ENCODE measurements around a stretch of chr6.

DNA sequence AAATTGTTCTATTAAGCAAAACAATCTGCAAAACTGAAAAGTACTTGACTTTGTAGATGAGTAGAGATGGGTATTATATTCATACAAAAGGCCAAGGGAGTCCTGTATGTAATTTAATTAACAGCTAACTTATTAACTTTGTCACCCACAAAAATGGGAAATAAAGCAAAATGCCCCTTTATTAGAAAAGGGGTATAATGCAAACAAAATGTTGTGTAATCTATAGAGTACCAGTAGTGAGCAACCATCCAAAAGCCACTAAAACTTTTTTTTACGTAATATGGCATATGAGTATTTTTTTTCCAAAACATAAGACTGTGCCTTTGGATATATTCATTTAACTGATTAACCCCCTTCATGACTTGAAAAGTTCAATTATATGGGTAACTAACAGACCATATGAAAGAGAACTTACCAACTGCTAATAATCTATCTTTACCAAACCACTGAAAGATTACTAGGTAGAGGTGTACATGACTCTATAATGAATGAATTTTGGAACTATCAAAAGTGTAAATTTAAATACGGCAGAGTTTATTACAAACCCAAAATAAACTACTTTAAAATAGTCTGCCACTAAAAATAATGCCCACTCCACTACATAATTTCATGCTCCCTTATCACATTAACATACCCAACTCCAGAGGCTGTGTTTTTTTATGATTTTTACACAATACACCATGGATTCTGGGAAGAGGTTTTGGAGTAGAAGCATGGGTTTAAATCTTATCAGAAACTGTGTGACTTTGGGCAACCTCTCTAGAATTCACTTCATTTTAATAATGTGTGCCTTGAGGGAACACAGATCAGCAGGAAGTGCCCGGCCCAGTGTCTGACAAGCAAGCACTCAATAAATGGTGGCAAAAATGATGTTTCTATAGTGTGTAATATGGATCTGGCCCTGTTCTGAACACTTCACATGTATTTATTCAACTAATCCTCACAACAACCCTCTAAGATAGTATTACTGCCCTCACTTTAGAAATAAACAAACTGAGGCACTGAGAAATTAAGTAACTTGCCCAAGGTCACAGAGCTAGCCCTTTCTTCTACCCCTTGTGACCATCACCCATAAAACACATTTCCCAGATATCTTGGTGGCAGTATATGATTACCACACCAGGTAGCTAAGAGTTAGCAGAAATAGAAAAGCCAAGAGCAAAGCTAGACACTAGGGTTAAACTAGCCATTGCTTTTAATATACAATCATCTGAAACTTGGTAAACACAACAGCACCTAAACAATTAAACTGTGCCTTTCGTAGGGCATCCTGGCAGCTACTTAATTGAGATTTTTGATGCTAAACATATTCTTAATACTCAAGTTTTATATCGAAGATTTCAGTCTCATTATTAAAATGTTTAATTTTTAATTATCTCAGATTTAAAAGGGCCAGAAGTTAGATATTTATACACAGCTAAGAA lies 12.6 kb upstream of the MTFR2 start:
- PRO-cap, result no peak

GRCh38 chr6:136552921-136553519 lies 2.8 kb upstream of the MAP7 start:
- PRO-cap, result no peak

DNA sequence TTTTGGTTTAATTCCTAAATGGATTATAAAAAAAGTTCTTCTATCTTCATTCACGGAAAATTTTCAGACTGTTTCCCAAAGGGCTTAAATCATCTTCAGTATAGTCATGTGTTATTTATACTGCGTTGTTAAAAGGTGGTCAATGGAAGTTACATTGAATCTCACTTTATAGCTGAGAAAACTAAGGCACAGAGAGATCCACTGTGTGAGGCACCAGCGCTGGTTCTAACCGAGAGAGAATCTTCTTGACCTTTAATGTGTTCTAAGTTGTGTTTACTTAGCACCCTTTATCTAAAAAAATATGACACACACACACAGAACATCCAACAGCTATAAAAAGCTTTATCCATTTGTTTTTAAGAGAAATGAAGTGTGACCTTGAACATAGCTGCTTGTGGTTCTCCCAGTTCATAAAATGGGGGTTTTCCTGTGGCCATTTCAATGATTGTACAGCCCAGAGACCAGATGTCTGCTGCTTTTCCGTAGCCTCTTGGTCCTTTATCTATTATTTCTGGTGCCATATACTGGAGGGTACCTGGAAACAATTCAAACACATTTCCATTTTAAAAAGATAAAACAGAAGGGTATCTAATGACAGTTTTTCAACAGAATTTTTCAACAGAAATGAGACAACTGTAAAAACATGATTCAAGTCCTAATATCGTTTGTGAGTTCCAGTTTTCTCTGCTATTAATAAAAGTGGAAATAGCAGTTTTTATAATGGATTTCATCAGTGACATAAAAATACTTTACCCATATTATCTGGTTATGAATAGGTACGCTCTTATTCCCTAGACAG lies 54.8 kb upstream of the MAP7 start:
- PRO-cap, result no peak

- PRO-cap, result no peak
These were observed 37.2 kb downstream of the MAP3K5 start for GRCh38 chr6:136755180-136755422.

DNA sequence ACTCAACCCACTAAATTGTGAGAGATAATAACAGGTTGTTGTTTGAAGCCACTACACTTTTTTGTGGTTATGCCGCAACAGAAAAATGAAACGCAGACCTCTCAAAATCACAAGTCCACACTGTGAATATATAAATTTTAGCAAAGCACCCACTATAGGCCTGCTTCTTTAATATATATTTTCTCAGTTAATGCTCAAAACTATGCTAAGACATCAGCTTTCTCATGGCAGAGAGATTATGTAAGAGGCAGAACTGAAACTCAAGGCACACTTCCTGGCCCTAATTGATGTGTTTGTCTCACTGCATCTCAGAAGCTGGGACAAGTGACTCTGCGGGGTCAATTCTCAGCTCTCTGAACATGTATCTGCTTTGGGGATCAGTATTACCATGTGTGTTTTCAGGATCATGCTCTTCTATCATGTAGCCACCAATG lies 27.7 kb downstream of the MAP3K5 start:
- PRO-cap, result no peak

DNA sequence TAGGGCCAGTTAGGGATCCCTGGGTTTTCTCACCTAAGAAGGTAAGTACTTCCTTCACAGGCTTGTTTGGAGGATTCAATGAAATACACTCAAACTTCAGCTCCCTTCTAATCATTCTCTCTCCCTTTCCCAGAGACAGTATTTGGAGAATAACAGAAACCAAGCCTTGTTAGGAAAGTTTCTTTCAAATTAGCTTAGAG lies 2.3 kb downstream of the MAP3K5 start:
- PRO-cap, result no peak

DNA sequence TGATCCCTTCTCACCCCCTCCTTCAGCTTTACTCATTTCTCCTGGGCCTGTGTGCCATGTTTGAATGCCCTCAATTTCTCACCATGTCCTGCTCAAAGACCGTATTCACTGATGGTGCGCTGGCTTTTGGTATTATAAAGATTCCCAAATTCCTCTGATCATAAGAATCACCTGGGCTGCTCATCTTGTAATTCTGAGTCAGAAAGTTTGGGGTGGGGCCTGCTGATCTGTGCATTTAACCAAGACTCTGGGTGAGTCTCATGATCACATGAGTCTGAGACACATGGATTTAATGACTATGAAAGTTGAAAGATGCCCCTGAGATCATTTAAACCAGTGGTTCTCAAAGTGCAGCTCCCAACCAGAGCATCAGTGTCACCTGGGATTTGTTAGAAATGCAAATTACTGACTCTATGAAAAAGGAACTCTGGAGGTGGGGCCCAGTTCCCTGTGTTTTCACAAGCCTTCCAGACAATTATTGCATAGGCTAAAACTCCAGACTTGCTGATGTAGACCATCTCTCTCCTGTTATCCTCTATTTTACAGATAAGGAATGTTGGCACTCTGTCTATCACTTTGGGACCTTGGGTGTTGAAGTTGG lies 57.7 kb upstream of the IL20RA start:
- PRO-cap, result no peak

DNA sequence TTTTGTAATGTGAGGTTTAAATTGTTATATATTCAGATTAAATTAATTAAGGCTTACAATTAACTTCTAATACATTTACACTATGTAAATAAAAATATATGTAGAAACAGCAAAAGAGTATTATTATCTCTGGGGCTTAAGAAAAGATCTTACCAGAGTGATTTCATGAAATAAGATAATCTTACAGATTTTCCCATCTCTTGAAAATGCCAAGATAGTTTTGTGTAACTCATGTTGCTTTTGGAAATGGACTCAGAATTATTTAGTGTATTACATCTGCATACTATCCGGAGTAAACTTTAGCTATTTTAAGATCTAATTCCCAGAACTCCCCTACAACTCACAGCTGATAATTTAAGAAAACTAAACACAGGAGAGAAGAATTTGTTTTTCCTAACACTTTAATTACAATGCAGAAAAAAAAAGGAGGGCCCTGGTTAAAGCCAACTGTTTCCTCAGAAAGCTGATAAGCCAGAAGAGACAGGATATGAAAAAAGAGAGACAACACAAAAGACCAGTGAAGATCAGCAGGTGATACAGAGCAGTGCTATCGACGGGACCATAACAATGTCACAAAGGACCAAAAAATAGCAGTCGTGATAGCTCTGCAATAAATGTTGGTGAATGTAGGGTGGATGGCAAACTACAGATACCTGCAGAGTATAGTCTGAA lies 6.0 kb downstream of the IFNGR1 start:
- PRO-cap, result no peak

DNA sequence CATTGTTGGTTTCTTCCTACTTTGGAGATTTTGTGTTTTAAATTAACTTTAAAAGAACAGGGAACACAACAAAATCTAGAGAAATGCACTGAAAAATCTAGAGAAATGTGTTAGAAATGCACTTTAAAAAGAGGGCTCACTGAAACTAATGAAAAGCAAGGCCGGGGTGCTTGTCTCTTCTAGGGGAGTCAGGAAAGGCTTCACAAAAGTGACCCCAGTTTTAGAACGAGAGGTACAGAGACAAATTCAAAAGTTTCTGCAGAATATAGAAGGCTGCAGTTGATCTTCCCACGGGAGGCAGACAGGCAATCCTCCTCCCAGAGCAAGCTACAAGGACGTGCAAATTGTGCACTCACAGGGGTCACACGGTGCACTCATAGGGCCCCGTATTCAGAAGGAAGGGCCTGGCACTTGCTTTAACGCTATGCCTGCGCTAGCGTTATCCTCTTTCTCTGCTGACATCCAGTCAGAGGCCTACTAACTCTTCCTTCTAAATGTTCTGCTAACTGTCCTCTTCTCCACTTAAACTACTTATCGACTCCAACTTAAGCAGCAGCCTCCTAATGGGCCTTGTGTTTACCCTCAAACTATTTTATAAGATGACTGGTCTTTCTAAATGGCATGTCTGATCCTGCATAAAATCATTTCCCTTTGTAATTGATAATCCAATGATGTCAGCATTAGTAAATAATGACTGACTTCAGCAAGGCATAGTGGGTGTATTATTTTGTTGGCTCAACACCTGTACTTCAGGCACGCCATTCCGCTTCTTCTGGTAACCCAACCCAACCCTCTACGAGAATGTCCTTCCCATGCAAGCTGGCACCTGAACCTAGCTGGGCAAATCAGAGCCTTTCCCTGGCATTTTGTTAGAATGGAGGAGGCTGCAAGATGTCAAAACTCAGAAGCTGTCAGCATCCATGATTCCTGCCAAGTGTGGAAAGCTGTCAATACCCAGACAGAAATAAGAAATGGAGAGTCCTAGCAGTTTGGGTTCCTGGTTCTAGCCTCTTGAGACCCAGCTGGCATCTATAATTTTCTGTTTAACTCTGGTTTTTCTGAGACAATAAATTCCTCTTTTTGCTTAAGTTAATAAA lies 2.2 kb downstream of the IFNGR1 start:
- PRO-cap, result no peak

- PRO-cap, result no peak
These were observed 142.3 kb upstream of the TNFAIP3 start for GRCh38 chr6:137724750-137725192.

- PRO-cap, result no peak
These were observed 108.2 kb downstream of the TNFAIP3 start for GRCh38 chr6:137975189-137975630.

DNA sequence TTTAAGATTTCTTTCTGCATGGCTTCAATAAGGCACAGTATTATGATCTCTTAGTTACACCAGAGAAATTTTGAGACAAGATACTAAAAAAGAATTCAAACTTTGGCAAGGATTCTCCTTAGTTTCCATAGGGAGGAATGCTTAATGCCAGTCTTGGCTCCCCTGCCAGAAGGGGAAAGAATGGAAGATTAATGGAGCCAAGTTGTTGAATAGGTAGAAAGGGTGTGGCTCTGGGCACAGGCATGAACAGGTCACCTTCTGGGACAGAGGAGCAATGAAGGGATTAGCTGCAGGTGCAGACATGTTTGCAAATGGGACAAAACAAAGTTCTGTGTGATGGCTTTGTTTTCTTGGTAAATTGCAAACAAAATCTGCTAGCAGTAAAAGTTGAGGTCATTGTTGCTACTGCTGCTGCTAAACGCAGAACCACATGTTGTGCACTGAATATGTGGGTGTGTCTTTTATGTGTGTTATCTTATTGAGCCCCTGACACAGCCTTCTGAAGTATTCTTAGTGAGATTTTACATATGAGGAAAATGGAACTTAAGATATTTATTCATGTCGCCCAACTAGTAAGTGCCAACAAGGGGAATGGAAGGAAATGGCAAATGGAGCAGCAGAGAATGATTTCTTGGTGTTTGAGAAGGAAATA lies 93.2 kb downstream of the PERP start:
- PRO-cap, result no peak

GRCh38 chr6:138101686-138102204 lies 5.5 kb downstream of the PERP start:
- PRO-cap, result no peak

DNA sequence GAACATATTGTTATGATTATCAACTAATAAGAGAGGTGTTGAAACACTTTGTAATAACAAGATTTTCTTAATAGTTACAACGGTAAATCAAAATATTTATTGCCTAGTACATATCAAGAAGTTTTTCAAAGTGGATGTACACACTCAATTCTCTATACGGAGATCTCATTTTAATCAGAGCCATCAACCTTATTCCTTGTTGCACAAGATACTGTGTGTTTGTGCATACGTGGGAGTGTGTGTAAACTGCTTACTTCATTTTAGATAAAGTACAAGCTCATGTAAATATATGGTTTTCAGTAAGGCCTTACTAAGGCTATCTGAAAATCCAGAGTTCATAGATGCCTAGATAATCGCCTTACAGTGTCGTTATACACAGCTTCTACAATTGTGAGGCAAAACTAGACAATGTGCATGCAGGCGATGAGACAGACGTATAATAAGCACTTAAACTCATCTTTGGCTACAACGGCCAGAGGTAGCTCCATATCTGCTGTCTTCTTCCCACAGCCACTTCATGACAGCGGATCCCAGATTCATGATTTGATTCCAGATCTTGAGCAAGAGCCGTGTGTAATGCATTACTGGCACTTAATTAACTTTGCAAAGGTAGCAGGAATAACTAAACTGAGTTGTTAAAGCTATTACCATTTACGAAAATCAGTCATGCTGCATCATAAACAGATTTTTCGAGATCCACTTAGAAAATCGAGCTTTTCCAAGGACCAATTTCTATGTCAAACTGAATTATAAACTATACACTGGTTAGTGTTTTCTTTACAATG lies 2.5 kb downstream of the PERP start:
- PRO-cap, result no peak

DNA sequence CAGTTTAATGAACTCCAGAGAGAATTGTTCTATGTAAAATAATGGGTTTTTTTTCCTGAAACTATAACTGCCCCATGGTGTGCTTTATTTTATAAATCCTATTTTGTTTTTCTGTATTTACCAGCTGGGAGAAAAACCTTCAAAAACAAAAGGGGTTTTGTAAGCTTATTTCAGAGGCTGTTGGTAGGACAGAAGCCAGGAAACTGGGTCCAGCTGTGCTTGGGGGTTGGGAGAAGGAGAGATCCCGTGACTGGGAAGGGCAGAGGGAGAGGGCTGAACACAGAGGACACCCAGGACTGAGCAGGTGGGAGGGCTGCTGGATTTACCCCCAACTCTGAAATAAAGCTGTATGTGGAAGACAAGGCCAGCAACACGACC lies 21.2 kb downstream of the ARFGEF3 start:
- PRO-cap, result no peak

- PRO-cap, result unidirectional peak, plus-strand start at chr6:138387074
These were observed 9.2 kb downstream of the SMIM28 start for GRCh38 chr6:138386849-138387323.

- PRO-cap, result no peak
These were observed 11.8 kb downstream of the HEBP2 start for GRCh38 chr6:138415850-138416233.

GRCh38 chr6:138441710-138442336 lies 37.8 kb downstream of the HEBP2 start:
- PRO-cap, result no peak

GRCh38 chr6:138577248-138577757 lies 78.0 kb upstream of the NHSL1 start:
- PRO-cap, result no peak

DNA sequence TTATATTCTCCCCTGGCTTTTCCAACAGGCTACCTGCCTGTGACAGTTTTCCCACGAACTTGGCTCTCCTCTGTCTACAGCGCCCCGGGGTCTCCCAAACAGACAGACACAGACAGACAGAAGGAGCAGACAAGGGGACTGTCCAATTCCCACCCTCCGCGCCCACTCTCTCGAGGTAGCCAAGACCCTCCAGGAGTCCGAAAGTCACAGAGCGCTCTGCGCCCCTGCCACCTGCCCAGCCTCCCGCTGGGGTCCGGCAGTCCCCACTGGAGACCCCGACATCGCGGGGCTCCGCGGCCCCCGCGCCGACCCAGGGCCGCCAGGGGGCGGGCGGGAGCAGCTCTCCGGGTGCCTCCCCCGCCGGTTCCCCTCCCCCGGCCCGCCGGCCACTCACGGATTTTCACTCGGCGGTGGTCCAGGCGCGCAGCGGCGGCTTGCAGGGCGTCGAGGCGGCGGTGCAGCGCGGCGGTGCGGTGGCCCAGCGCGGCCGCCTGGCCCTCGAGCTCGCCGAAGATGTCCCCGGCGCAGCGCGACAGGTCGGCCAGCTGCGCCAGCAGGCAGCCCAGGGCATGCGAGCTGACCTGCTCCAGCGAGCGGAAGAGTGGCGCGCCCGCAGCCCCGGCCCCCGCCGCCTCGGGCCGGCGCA lies 81.4 kb upstream of the CCDC28A start:
- PRO-cap, result bidirectional peak, plus-strand start at position 403 of the sequence, minus-strand start at position 310 of the sequence

Measured in left lobe of liver (tissue), 1 donor.